Left lung (tissue), 1 donor: Measurements from ENCODE around the genes IGFL4, HIF3A, CCDC8 and ZC3H4.

DNA sequence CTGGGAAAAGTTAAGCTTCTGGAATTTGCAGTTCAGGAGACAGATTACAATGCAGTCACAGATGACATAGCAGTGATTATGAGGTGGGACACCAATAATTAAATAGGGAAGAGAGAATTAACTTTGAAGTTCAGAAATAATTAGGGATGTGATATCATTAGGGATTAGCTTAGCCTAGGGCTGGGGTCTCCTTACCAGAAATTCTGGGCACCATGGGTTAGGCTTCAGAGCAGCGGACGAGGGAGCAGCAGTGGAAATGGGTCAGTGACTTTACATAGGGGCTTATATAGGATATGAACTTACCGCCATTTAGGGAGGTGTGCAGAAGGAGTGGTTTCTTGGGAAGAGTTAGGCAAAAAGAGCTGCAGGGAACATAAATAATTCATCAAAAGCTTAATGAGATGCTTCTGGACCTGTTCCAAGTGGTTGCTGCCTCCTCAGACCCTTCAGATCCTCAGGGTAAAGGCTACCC is at the start of gene IGFL4:
Gene IGFL4, minus strand, starts transcription at position 254 of the 472 bp plus-strand sequence.
- PRO-cap: no peak

DNA sequence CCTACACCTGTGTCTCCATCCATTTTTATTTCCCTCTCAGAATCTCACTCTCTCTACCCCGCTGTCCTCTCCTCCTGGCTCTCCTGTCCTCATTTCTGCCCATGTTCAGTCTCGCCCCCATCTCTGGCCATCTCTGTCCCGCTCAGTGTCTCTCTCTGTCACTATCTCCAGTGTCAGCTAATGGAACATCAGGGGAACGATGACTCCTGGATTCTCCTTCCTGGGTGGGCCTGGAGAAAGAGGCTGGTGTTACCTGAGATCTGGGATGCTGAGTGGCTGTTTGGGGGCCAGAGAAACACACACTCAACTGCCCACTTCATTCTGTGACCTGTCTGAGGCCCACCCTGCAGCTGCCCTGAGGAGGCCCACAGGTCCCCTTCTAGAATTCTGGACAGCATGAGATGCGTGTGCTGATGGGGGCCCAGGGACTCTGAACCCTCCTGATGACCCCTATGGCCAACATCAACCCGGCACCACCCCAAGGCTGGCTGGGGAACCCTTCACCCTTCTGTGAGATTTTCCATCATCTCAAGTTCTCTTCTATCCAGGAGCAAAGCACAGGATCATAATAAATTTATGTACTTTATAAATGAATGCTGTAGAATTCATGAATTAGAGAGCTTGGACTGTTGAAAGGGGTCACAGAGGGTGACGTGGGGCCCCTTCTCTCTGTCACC is 1.2 kb downstream of the IGFL1 start:
- PRO-cap: no peak

GRCh38 chr19:46296502-46297622 is at the start of gene HIF3A:
Gene HIF3A (plus strand): TSS chr19:46297042.
- PRO-cap: no peak

DNA sequence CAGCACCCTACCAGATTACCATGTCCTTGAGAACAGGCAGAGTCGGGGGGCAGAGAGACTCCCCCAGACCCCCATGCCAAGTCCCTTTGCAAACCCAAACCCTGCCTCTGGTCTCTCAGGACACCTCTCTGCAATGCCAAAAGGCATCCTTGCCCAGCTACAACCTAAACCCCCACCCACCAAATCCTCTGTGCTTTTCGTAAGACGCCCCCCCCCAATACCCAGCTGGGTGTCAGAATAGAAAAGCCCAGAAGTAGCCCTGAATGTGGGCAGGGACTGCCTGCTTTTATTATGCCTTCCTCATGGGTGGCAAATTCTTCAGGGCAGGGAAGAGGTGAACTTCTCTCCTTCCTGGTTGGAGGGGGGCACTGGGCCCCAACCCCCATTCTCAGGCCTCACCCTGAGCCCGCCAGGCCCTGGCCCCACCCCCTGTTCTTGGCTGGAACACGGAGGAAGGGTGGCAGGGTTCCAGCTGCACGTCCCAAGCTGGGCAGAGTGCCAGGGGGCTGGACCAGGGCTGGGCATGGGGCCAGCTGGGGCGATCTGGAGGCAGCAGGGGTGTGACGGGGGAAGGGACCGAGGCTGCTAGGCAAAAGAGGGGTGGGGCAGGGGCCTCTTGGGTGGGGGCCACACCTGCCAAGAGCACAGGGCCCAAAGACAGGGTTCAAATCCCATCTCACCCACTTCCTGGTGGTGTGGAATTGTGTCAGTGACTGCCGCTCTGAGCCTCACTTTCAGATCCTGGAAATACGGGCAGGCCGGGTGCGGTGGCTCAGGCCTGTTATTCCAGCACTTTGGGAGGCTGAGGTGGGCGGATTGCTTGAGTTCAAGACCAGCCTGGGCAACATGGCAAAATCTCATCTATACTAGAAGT is 2.1 kb downstream of the HIF3A start:
- PRO-cap: no peak

- PRO-cap: bidirectional peak, plus-strand start at chr19:46413749, minus-strand start at chr19:46413612
Observed at GRCh38 chr19:46412976-46413912, at the start of gene CCDC8. Gene CCDC8 (minus strand): TSS chr19:46413564.

GRCh38 chr19:46489415-46490279 is 6.0 kb downstream of the PNMA8B start:
- PRO-cap: bidirectional peak, plus-strand start at chr19:46489644, minus-strand start at chr19:46489598

DNA sequence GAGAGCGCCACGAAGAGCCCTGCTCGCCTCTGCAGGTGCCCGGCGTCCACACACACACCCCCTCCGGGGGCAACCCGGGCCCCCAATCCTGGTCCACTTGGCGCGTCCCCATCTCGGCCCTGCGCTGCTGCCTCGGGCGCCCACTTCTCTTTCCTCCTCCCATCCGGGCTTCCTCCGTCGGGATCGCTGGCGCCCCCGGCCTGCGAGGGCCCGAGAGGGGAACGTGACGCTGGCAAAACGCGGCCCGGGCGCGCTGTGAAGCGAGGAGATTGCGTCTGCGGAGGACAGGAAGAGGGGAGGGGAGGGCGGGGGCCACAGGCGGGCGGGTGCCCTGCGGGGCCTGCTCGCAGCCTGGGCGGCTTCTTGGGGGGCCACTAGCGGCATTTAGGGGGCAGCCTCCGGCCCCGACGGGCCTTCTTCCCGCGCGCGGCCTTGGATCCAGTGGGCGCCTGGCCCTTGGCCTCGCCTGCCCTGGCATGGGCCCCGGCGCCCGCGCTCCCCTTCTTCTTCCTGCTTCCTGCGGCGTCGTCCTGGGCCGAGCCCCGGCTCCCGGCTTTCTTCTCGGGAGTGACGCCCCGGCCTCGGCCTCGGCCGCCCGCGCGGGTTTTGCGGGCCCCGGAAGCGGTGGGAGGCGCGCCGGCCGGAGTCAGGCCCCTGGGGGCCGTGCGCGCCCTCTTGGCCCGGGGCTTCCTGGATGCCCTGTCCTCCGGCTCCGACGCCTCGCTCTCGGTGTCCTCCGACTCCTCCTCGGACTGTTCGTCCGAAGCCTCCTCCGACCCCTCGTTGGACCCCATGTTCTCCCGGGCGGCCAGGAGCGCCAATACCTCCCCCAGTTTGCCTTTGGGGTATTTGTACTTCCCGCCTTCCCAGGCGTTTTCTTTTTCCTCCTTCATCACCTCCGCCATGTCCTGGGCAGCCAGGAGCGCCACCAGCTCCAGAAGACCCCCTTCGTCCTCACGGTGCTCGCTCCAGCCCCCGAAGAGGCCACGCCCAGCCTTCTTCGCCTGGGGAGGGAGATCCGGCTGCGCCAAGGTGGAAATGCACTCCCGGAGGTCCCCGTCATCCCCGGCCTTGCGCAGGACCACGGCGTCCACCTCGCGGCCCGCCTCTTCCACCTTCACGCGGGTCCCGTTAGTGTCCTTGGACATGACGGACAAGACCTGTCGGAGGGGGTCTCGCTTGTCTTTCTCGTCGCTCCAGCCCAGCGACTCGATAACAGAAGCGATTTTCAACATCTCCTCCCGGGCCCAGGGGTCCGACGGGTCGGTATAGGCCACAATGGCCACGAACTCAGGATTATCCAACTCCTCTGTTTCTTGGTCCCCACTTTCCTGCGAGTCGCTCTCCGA is 2.0 kb downstream of the PNMA8B start:
- PRO-cap: bidirectional peak, plus-strand start at position 317 of the sequence, minus-strand start at position 188 of the sequence; bidirectional peak, plus-strand start at position 518 of the sequence, minus-strand start at position 473 of the sequence

- PRO-cap: unidirectional peak, minus-strand start at chr19:46619140
Observed at GRCh38 chr19:46618591-46619202, 6.2 kb downstream of the PTGIR start.

- PRO-cap: no peak
Observed at GRCh38 chr19:46631415-46631891, 4.5 kb downstream of the GNG8 start.

DNA sequence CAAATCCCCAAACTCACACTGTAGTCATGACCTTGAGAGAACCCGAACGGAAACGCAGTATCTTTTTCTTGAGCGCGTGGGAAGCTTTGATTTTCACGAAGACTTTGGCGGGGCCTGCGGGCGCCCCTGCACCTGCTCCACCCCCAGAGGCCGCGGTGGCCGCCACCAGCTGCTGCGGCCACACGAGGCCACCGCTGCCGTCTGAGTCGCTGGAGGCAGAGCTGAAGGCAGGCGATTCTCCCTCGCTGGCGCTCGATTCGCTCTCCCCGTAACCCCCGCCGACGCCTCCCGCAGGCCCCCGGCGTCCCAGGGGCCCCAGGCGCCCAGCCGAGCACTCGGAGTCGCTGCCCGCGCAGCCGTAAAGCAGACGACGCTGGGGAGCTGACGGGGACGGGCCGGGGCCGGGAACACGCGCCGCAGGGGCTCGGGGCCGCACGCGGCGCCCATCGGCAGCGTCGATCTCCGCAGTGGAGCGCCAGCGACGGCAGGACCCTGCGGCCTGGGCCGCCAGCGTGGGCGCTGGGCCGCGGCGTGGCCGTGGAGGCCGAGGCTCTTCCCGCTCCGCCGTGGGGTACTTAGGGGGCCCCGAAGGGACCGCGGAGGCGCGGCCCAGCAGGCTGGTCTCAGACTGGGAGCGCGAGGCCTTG is 12.4 kb downstream of the DACT3 start:
- PRO-cap: no peak

GRCh38 chr19:46660175-46660497 is 846 bp downstream of the DACT3 start:
- PRO-cap: no peak

GRCh38 chr19:46678223-46678736 is 17.3 kb upstream of the DACT3 start:
- PRO-cap: no peak

GRCh38 chr19:46723986-46724882 is 7.3 kb upstream of the PRKD2 start:
- PRO-cap: no peak

DNA sequence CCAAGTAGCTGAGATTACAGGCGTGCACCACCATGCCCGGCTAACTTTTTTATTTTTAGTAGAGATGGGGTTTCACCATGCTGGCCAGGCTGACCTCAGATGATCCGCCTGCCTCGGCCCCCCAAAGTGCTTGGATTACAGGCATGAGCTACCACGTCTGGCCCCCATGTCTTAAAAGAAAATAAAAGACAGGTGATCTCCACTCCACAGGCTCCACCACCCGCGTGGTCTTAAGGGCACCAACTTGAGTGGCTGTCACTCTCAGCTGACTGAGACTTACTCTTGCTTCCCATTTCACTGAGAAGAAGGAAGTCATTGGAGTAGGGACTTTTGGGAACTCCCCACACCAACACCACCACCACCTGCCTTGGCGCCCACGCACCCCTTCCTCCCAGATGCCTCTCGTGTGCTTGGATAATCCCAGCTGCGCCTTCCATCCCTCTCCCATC is 25.9 kb downstream of the AP2S1 start:
- PRO-cap: bidirectional peak, plus-strand start at position 395 of the sequence, minus-strand start at position 232 of the sequence

GRCh38 chr19:46885249-46885995 is 24.6 kb downstream of the ARHGAP35 start:
- PRO-cap: no peak

GRCh38 chr19:46945951-46946526 is 73.6 kb upstream of the NPAS1 start:
- PRO-cap: no peak

DNA sequence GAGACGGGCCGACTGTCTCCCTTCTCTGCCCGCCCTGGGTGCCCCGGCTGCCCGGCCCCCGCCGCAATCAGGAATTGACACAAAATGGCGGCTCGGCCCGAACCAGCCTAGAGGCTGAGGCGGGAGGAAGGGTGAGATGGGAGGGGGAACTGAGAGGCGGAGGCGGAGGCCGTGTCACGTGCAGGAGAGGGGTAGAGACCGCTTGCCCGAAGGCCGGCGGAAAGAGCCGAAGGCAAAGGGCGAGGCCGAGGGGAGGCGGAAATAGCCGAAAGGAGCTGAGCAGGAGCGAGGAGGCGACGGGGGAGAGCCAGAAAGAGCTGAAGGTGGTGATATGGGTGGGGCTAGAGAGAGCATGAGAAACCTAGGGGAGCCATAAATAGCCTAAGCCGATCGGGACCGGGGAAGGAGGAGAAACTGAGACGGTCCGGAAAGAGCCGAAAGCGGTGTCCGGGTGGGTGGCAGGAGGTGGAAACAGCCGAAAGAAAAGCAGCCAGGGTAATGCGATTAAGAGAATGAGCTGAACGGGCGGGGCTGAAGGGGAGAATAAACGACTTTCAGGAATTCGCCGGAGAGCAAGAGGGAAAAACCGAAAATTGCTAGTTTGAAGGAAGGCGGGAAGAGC is 434 bp downstream of the ZC3H4 start:
- PRO-cap: bidirectional peak, plus-strand start at position 402 of the sequence, minus-strand start at position 76 of the sequence

DNA sequence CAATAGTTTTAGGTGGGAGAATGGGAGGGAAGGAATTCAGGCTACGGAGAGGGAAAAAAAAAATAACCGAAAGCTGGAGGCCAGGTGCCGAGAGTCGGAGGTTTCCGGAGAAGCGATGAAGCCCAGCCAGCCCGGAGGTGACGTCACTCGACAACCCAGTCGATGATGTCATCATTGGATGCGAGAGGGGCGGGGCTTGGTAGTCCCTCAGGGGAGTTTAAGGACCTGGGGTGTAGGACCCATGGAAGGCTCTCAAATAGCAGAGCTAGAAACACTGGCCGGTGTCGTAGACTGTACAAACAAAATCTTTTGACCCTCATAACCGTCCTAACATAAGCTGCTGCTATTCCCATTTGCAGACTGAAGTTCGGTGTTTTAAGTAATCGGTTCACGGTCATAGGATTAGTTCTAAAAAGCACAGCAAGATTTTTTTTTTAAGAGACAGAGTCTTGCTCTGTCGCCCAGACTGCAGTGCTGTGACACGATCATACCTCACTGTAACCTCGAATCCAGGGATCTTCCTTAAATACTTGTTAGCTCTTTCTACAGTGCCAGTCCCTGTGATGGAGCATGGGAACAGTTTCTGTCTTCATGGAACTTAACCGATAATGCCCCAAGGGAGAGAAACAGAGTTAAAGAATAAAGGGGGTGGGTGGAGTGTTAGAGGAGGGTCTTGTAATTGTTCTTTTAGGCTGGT is at the start of gene ZC3H4:
Gene ZC3H4, minus strand, starts transcription at position 124 of the 697 bp plus-strand sequence.
- PRO-cap: bidirectional peak, plus-strand start at position 68 of the sequence, minus-strand start at position 114 of the sequence

DNA sequence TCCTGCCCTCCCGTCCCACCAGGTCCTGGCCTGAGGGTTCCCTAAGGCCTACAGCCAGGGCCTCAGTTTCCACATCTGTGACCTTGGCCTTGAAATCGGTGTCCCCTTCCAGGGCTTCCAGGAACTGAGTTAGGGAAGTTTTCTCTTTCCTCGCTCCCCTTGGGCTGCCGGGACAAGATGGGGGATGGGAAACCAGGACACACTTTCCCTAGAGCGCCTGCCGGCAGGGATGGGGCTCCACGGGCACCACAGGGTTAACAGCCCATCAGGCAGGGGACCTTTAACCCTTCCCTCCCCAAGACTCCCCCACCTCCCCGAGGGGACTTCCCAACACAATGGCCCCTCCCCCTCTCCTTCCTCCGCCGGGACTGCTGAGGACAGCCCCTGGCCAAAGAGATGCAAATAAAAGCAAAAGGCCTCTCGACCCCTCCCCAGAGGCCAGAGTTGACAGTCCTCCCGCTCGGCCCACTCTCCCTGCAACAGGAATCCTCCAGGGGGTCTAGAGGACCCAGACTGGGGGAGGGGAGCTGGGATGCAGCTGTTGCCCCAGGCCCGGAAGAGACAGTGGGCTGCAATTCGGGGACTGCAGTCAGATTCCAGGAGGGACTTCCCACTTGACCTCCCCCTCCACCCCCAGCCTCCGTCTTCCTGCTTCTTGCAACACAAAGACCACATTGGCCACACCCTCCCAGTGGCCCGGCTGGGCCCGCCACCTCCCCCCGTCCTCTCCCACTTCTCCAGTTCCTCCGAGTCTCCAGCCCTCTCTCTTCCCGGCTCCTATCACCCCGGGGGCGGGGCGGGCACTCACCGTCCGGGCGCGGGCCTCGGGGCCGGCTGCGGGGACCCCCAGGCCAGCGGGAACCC is 3.4 kb downstream of the BBC3 start:
- PRO-cap: bidirectional peak, plus-strand start at position 434 of the sequence, minus-strand start at position 370 of the sequence; bidirectional peak, plus-strand start at position 740 of the sequence, minus-strand start at position 566 of the sequence

GRCh38 chr19:47313925-47314452 is 4.3 kb downstream of the C5AR1 start:
- PRO-cap: no peak